Measurements from ENCODE around the gene PDE9A.

- RRBS, result 1% methylated on average over 46 of the region's 84 CpGs
These were observed at the start of gene PDE9A for GRCh38 chr21:42653325-42654104. TSS of gene PDE9A (plus strand) at chr21:42653621.

GRCh38 chr21:42703057-42703642, 49.7 kb downstream of the PDE9A start:
- RRBS, result no CpG with 5 or more reads among the region's 20 CpGs

DNA sequence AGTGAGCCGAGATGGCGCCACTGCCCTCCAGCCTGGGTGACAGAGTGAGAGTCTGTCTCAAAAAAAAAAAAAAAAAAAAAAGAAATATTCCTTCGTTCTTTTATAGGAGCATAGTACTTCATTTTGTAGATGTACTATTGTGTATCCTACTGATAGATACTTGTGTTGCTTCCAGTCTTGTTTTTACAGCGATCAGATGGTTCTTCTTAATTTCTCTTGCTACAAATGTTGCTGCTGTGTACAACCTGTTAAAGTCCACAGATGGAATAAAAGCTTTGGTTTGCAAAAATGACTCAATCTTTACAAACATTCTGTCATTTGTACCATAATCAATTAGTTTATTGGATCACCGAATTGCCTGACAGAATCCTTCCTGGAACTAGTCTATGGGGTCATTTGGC, 66.2 kb downstream of the PDE9A start:
- RRBS, result no CpG with 5 or more reads among the region's 5 CpGs

DNA sequence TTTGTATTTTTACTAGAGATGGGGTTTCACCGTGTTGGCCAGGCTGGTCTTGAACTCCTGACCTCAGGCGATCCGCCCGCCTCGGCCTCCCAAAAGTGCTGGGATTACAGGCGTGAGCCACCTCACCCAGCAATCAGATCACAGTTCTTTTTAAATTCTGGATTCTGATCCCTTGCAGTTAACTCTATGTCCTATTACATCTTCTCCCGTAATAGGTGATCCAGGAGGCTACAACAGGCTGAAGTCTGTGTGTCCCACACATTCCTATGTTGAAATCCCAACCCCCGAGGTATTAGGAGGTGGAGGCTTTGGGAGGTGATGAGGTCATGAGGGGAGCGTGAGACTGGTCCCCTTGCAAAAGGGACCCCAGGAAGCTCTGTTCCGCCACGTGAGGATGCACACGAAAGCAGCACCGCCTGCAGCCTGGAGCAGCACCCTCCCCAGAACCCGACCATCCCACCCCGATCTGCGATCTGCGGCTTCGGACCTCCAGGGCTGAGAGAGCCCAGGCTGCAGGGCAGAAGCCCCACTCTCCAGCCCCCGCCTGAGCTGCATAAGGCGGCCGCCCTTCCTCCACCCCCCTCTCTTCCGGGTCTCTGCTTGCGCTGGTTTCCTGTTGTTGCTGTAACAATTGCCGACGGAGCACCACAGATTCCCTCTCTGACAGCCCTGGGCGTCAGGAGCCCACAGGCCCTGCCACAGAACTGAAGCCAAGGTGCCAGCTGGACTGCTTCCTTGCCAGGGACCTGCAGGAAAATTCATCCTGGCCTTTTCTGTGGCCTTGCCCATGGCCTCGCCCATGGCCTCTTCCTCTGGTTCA, 95.7 kb downstream of the WDR4 start:
- RRBS, result no CpG with 5 or more reads among the region's 27 CpGs

GRCh38 chr21:42865589-42866418, 13.5 kb downstream of the WDR4 start:
- RRBS, result no CpG with 5 or more reads among the region's 24 CpGs

- RRBS, result no CpG with 5 or more reads among the region's 5 CpGs
These were observed 41.9 kb downstream of the CRYAA start for GRCh38 chr21:43210780-43211085.

DNA sequence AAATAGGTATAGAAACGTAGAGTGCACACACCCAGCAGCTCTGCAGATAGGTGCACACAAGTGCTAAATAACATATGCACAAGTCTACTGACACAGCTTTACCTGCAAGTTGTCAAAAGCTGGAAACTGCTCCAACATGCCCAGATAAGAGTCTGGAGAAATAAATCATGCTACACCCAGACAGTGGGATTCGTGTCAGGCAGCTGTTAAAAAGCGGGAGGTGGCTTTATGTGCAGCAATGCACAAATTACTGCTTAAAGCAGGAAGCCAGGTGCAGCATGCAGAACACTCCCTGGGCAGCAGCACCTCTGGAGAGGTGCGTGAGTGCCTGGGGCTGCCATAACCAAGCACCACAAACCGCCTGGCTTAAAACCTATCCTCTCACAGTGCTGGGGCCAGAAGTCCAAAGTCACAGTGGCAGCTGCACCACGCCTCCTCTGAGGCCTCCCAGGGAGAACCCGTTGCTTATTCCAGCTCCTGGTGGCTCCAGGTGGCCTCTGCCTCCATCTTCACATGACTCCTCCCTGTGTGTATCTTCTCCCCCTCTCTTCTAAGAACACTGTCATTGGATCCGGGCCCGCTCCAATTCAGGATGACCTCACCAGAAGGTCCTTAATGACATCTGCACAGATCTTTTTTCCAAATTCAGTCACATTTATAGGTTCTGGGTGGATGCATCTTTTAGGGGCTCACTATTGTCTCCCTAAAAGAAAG, 115.6 kb downstream of the SIK1 start:
- RRBS, result no CpG with 5 or more reads among the region's 9 CpGs

DNA sequence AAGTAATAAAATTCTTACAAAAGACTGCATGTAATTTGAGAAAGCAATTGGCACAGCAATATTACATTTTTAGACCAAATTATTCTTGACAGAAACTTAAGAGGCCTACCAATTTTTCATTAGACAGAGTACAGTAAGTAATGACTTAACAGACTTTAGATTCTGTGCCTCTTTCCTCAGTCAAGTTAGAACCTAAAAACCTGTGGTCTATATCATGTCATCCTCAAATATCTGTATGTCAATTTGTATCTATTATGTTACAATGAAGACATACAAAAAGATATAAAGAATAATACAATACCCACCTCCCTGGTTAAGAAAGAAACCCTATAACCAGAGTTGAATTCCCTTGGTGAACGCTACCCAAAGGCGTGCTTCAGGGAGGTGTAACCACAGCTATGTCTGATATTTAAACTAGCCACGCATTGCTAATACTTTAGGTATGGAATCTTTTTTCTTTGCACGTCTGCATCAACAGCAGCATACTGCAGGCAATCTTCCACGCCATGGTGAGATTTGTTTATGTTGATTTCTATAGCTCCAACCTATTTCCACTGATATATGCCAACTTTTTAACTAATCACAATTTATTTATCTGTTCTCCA, 35.6 kb downstream of the H2BC12L start:
- RRBS, result no CpG with 5 or more reads among the region's 5 CpGs

DNA sequence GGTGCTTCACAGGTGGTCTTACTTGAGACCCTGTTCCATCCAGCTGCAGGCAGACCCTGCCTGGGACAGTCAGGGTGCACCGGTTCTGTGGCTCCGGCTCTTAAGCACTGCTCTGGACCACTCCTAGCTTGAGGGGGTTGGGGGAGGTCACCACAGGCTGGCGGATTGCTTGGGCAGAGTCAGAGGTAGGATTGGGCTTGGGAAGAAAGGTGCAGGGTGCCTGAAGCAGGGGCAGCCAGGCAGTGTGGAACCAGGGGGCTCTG, 1.5 kb downstream of the PDXK start:
- RRBS, result no CpG with 5 or more reads among the region's 3 CpGs

- RRBS, result no CpG with 5 or more reads among the region's 7 CpGs
These were observed 15.4 kb downstream of the PDXK start for GRCh38 chr21:43734354-43734661.

DNA sequence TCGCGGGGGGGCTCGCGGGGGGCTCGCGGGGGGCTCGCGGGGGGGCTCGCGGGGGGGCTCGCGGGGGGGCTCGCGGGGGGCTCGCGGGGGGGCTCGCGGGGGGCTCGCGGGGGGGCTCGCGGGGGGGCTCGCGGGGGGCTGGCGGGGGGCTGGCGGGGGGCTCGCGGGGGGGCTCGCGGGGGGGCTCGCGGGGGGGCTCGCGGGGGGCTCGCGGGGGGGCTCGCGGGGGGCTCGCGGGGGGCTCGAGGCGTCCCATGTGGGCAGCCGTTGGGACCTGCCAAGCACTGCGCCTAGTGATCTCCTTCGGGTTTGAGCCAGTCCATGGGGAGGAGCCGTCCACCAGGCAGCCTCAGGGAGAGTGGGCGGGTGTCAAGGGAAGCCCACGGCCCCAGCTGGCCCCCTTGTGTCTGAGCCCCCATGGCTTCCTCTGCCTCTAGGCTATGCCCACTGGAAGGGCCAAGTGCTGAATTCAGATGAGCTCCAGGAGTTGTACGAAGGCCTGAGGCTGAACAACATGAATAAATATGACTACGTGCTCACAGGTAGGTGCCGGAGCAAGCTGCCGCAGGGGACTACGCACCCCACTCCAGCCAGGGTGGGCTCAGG, 22.4 kb downstream of the PDXK start:
- RRBS, result no CpG with 5 or more reads among the region's 53 CpGs

DNA sequence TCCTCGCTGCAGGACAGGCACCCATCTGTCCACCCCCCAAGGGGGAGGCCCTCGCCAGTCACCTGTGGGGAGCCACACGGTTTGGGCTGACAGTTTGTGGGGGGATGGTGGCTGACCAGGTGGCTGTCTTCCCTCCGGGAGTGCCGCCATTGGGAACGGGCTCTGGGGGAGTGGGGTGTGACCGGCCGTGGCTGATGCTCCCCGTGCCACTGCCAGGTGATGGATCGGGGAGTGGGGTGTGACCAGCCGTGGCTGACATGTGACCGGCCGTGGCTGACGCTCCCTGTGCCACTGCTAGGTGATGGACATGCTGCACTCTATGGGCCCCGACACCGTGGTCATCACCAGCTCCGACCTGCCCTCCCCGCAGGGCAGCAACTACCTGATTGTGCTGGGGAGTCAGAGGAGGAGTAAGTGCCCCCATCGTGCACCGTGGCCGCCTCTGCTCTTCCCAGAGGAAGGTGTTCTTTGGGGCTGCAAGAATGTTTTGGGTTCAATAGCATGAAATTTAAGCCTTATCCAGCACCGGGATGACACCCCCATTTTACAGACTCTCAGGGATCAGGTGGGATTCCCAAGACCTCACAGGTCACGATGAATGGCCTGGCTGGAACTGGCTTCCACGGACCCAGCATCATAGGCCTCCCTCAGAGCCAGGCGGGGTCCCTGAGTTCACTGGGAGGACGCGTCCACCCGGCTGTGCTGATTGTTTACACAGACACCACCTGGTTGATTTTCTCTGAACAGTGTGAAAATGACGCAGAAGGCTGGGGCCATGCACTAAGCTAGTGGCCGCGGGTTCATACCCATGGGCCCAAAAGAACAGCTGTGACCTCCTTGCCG, 23.7 kb downstream of the CSTB start:
- RRBS, result 91% methylated on average over 6 of the region's 32 CpGs

DNA sequence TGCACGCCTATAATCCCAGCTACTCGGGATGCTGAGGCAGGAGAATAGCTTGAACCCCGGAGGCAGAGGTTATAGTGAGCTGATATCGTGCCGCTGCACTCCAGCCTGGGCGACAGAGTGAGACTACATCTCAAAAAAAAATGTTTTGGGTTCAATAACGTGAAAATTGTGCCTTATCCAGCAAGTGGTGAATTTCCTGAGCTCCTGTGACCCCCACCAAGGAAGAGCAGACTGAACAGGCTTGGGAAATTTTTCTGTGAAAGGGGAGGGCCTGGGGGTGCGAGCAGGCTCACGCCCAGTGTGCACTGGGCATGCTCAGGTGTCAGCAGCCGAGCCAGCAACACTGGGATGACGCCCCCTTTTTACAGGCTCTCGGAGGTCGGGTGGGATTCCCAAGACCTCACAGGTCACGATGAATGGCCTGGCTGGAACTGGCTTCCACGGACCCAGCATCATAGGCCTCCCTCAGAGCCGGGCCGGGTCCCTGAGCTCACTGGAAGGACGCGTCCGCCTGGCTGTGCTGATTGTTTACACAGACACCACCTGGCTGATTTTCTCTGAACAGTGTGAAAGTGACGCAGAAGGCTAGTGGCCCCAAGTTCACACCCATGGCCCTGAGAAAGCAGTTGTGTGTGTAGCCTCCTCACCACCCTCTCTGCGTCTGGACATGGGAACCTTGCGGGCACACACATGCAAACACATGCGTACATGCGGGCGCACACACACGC, 9.3 kb downstream of the CSTB start:
- RRBS, result no CpG with 5 or more reads among the region's 27 CpGs

- RRBS, result no CpG with 5 or more reads among the region's 10 CpGs
These were observed 880 bp downstream of the RRP1 start for GRCh38 chr21:43790188-43790725.

GRCh38 chr21:43809375-43809788, 20.0 kb downstream of the RRP1 start:
- RRBS, result 75% methylated on average over 5 of the region's 16 CpGs

GRCh38 chr21:43854958-43855742, 9.9 kb upstream of the AGPAT3 start:
- RRBS, result no CpG with 5 or more reads among the region's 18 CpGs

DNA sequence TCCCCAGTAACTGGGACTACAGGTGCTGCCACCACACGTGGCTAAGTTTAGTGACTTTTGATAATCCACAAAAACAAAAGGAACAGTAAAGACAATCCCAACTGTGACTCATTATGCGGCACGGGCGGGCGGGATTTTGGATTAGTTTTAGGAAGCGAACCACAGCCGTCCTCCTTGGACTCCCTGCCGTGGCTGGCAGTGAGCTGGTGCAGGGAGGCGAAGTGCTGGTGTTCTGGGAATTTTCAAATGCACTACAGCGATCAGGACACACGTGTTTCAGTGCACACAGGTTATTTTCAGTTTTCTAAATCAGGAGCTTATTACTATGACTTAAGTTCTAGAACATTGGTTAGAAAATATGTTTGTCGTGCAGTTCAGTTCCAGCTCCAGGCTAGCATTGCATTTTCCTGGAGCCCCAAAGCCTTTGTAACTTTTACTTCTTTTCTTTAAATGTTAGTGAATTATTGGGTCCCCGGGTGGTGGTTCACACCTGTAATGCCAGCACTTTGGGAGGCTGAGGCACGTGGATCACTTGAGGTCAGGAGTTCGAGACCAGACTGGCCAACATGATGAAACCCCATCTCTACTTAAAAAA, 5.0 kb downstream of the AGPAT3 start:
- RRBS, result no CpG with 5 or more reads among the region's 15 CpGs

DNA sequence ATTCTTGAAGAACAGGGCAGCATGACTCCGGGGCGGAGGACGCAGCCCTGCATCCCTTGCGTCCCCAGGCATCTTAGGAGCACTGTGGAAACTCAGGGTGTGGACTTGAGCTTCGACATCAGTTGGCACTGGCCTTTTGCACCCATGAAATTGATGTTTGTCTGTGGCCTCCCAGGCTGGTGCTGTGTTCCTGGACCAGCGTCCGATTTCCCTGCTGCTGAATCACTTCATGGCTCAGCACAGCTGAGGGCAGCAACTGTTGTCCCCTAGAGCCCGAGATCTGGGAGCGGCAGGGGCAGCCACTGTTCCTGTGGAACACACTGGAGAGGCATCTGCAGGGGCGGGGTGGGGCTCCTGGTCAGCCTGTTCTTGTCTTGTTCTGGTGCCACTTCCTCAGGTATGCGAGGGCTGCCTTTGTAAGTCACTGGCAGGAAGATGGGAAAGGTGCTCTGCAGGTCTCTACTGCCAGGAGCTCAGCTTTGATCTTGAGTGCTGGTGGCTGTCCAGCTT, 15.0 kb downstream of the AGPAT3 start:
- RRBS, result no CpG with 5 or more reads among the region's 11 CpGs

- RRBS, result no CpG with 5 or more reads among the region's 4 CpGs
These were observed 49.2 kb upstream of the TRAPPC10 start for GRCh38 chr21:43962887-43963349.

DNA sequence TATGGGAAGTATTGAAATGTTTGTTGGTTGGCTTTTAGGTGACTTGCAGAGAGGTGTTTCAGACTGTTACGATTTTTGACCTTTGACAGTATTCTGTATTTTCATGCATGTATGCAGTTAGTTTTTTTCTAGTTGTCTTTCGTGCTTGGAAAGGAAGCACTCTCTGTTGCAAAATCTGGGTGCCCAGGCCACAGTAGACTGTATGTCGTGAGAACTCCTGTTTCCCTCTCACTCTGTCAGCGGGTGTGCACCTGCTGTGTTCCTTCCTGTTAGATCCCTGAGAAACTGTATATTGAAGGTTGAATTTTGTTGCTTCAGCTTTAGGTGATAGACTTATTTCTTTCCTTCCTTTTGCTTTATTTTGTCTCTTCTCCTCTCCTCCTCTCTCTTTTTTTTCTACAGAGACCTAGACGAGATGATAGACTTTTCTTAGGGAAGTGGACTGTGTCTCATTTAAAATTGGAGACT, 1.3 kb downstream of the TRAPPC10 start:
- RRBS, result no CpG with 5 or more reads among the region's 5 CpGs